Fibroblast of the aortic adventitia (primary cell): ENCODE data around the gene RPL37A.

GRCh38 chr2:215657819-215658312 lies 222.0 kb upstream of the FN1 start:
- CAGE, long polyA plus RNA: no peak

DNA sequence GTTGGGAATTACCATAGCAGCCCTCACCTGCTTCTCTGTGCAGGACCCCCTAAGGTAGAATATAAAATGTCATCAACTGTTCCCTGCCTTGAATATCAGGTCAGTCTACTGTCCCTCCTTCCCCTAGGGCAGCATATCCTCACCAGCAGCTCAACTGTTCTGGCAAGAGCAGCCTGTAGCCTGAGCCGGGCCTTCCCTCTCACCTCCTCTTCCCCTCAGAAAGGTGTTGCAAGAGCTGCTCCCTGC lies 184.9 kb downstream of the MREG start:
- CAGE, long polyA plus RNA: no peak

GRCh38 chr2:215843369-215844023 lies 169.9 kb downstream of the MREG start:
- CAGE, long polyA plus RNA: no peak

DNA sequence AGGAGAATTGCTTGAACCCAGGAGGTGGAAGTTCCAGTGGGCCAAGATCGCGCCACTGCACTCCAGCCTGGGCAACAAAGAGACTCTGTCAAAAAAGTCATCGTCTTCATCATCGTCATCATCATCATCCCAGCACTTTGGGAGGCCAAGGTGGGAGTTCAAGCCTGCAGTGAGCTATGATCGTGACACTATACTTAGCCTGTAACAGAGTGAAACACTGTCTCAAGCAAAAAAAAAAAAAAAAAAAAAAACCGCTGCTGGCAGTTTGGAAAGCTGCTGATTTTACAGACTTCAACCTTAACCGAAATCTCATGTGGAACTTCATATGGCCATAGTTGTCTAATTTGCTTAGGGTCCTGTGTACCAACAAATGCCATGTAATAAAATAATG lies 33.0 kb downstream of the PECR start:
- CAGE, long polyA plus RNA: no peak

- CAGE, long polyA plus RNA: no peak
These were observed 25.7 kb downstream of the XRCC5 start for GRCh38 chr2:216134714-216135469.

GRCh38 chr2:216217417-216218039 lies 108.4 kb downstream of the XRCC5 start:
- CAGE, long polyA plus RNA: no peak

DNA sequence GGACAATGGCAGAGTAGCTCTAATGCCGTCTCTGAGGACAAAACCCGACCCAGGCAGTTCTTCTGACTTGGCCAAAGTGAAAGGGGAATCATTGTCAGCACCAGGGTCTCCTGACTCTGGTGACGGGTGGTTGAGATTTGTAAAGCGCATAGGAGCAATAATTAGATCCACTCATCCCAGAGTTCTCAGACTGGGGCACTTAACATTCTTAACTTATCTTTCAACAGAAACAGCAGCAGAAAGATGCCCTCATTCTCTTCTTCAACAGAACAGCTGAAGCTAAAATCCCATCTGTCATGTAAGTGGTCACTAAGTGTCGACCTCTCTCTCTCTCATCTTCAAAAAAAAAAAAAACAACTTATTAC lies 34.3 kb upstream of the RPL37A start:
- CAGE, long polyA plus RNA: no peak

GRCh38 chr2:216486602-216487258 lies 11.9 kb upstream of the RPL37A start:
- CAGE, long polyA plus RNA: no peak

DNA sequence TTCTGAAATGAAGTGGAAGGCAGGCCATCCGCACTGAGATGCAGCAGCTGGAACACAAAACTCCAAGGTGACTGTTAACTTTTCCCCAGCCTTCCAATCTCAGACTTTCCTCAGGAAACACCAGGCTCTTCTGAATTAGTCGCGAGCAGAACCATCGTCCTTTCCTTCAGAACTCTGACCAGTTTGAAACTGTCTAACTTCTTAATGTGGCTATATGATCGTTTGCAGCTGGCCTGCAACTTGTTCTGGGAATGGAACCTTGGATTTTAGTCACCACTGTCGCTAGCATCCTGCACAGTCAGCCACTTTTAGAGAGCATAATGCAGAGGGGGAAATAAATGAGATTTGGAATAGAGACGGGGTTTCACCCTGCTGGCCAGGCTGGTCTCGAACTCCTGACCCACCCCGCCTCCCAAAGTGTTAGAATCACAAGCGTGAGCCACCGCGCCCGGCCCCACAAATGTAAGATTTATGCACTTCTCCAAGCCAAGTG lies 511 bp upstream of the RPL37A start:
- CAGE, long polyA plus RNA: no peak

GRCh38 chr2:216498580-216499670 lies at the start of gene RPL37A:
Gene RPL37A, plus strand, starts transcription at chr2:216498844.
- CAGE, long polyA plus RNA: no peak

DNA sequence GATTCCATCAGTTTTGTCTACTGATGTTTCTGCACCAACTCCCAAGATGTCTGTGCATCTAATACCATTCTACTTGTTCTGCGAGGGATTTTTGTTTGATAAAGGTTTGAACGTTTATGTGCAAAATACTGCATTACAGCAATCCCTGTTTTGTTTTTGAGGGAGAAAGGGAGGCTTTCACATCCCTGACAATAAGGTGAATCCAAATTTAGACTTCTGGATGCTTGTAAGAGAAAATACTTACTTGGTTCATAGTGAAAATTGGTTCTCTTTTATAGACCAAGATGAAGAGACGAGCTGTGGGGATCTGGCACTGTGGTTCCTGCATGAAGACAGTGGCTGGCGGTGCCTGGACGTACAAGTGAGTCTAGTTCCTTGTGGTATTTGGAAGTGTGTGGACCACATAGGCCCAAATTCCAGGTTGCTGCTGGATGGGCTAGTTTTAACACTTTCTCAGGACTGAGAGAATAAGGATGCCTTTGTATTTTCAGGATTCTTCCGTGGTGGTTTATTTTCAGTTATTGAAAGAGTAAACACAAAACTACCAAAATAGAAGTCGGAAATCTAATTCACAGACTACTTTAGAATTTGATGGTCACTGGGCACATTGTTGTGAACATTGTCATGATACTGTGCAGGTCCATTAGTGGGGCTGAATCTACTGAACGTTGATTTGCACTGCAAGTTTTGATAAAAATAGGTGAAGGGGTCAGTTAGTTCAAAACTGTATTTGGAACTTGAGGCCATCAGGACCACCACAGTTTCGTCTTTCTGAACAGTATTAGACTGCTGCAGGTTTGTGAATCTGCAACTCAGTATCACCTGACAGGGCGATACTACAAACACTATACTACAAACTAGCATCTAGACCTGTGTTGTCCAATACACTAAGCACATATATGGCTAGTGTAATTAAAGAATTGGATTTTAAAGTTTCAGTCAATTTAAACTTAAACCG lies 1.3 kb downstream of the RPL37A start:
- CAGE, long polyA plus RNA: no peak

GRCh38 chr2:216635721-216635977 lies 2.4 kb downstream of the IGFBP2 start:
- CAGE, long polyA plus RNA: no peak

- CAGE, long polyA plus RNA: no peak
These were observed 4.9 kb upstream of the IGFBP5 start for GRCh38 chr2:216700230-216700632.

GRCh38 chr2:216850020-216850551 lies 9.8 kb downstream of the TNP1 start:
- CAGE, long polyA plus RNA: no peak

GRCh38 chr2:217279576-217279961 lies 419.7 kb upstream of the TNP1 start:
- CAGE, long polyA plus RNA: no peak

DNA sequence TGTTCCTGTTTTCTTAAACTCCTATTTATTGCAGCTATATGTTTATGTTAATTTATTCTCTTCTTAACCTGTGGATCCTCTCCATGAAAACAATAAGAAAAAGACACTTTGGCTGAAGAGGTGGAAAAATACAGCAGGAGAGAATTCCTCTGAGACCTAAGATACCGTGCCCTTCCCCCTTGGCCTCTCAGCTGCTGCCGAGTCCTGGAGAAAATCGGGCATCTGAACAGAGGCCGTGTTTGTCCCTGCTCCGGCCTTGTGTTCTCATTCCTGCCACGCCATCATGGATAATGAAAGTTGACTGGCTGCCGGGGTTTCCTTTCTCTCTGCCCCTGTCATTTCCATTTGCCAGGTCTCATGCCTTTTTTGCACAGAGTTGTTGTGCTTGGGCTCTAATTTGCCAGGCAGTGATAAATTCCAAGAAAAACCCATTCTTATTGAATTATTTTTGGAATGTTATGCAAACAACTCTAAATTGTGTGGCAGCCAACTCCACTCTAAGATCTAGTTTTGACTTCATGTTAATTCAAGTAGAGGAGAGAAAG lies 496.9 kb upstream of the TNP1 start:
- CAGE, long polyA plus RNA: no peak

GRCh38 chr2:217631980-217632569 lies 370.7 kb downstream of the TNS1 start:
- CAGE, long polyA plus RNA: no peak

GRCh38 chr2:217815296-217815787 lies 187.5 kb downstream of the TNS1 start:
- CAGE, long polyA plus RNA: no peak

DNA sequence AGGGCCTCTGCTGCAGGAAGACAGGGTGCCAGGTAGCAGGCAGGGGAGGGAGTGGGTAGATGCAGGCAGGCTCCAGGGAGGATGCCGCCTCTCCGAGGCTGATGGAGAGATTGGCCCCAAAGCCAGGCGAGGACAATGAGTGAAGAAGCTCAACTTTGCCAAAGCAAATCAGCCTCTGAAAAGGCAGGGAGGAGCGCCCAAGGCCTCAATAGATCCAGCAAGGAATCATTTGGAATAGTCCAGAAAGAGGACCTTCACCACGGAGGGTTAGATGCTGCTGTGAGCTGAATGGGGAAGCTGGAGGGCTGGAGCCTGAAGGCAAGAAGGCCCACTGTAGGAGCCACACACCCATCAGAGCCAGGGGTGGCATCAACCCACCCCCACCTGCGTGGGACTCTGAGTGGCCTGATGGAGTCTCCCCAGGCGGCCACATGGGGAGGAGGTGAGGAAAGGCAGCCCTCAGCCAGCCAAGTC lies 133.6 kb downstream of the TNS1 start:
- CAGE, long polyA plus RNA: no peak

GRCh38 chr2:217921818-217922356 lies 80.9 kb downstream of the TNS1 start:
- CAGE, long polyA plus RNA: no peak